ENCODE measurements around the genes GSE1 and GINS2.

DNA sequence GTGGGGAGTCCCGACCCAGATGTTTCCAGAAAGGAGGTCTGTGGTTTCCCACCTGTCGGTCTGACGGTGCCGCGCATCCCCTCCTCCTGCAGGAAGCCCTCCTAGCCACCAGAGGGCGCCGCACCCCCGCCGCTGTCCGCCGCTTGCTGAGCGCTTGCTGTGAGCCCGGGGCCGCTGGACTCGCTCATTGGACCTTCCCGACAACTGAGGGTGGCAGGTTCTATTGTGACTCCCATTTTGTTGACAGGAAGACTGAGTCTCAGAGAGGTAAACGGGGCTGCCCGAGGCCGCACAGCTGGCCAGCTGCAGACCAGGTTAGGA, 191.0 kb upstream of the CIBAR2 start:
- RRBS, result no CpG with 5 or more reads among the region's 19 CpGs

DNA sequence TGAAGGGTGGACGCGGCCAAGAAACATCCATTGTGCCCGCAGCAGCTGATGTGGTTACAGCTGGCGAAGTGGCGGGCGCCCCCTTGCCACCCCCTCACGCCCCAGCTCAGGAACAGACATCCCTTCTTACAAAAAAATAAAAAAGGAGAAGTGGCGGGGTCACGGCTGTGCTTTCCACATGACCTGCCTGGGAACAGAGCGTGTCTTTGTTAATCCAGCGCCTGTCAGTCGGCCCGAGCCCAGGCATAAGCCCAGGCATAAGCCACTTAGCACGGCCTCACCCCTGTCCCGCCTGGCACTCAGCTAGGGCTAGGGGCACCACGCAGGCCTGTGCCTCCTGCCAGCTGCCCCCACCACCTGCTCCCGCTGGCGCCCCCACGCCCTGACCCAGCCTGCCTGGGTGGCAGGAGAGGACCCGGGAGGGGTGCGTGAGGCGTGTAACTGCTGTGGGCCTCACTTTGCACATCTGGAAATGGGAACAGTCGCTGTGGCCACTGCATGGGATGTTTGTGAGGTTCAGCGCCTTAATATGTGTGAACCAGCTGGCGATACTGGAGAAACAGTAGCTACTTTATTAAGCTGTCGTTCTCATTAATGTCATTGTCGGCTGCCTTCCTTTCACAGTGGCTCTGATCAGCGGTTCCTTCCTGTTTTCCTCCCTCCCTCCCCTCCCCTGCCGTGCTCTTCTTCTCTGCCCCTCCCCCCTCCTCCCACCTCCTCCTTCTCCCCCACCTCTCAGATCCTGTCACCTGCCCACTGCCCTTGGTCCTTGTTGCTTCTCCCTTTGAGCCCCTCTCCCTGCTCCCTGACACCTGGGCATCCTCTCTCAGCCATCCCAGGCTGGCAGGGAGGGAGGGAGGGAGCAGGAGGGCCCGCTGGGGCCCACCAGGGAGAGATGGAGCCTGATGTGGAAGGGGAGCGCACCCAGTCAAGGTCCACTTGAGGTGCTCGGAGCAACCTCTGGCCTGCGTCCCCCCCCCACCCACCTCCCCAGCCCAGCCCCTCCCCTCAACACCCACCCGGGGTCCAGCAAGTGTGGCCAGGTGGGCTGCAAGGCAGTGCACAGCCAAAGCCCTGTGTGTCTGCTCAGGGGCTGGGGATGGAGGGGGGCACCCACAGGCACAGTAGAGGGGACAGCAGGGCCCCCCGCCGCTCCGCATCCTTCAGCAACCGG, 197.9 kb upstream of the CIBAR2 start:
- RRBS, result no CpG with 5 or more reads among the region's 38 CpGs

DNA sequence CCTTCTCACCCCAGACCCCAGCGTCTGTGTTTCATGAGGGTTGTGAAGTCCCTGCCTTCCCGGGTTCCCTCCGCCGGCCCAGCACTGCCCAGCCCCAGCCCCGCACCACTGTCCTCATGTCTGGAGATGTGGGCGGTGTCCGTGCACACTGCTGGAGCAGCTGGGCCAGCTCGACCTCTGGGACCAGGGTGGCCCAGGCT, 199.5 kb upstream of the CIBAR2 start:
- RRBS, result no CpG with 5 or more reads among the region's 8 CpGs

GRCh38 chr16:85459490-85460353, 153.4 kb upstream of the GSE1 start:
- RRBS, result no CpG with 5 or more reads among the region's 14 CpGs

GRCh38 chr16:85526893-85527860, 85.9 kb upstream of the GSE1 start:
- RRBS, result 91% methylated on average over 10 of the region's 44 CpGs

DNA sequence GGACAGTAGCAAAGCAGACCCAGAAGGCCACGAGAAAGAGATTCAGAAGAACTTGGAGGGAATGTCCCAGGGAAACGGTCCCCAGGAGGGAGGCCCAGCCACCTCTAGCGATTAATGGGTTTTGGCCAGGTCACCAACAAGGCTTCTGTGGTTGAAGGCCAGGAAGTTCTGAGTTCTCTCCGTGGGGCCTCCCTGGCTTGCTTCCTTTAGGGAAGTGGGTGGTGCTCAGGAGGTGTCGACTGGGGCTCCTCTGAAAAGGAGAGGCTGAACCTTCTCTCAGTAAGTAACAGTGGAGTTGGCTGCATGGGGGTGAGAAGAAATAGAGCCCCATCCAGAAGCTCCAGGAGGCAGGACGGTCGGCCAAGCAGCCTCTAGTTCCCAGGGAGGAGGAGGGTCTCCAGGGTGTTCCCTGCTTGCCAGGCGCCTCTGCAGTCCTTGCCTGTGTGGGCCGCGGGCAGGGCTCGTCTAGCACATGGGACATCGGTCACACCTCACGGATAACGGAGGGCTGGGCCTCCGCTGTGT, 77.0 kb upstream of the GSE1 start:
- RRBS, result no CpG with 5 or more reads among the region's 15 CpGs

GRCh38 chr16:85573528-85573877, 39.6 kb upstream of the GSE1 start:
- RRBS, result no CpG with 5 or more reads among the region's 8 CpGs

DNA sequence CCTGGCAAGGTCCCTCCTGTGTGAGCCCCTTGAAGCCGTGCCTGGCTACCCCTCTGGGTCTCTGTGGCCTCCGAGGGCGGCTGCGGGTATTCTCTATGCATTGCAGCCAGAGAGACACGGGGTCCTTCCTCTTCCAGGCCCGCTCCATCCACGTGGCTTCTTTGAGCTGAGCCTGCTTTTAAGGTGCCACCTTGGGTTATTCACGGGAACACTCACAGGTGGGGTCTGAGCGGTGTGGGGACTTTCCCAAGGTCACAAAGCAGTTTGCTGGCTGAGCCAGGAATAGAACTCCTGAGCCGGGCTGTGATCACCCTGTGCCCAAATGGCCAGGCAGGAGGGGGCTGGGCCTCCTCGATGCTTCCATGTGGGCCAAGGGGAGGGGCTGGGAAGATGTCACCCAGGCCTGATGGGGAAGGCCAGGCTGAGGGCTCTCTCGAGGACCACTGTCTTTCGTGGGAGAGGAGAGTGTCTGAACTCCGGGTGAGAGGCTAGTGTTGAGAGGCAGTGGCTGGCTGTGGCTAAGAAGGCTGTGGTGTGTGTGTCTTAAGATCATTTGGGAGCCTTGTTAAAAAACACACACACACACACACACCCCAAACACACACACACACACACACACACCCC, 13.0 kb upstream of the GSE1 start:
- RRBS, result no CpG with 5 or more reads among the region's 14 CpGs

DNA sequence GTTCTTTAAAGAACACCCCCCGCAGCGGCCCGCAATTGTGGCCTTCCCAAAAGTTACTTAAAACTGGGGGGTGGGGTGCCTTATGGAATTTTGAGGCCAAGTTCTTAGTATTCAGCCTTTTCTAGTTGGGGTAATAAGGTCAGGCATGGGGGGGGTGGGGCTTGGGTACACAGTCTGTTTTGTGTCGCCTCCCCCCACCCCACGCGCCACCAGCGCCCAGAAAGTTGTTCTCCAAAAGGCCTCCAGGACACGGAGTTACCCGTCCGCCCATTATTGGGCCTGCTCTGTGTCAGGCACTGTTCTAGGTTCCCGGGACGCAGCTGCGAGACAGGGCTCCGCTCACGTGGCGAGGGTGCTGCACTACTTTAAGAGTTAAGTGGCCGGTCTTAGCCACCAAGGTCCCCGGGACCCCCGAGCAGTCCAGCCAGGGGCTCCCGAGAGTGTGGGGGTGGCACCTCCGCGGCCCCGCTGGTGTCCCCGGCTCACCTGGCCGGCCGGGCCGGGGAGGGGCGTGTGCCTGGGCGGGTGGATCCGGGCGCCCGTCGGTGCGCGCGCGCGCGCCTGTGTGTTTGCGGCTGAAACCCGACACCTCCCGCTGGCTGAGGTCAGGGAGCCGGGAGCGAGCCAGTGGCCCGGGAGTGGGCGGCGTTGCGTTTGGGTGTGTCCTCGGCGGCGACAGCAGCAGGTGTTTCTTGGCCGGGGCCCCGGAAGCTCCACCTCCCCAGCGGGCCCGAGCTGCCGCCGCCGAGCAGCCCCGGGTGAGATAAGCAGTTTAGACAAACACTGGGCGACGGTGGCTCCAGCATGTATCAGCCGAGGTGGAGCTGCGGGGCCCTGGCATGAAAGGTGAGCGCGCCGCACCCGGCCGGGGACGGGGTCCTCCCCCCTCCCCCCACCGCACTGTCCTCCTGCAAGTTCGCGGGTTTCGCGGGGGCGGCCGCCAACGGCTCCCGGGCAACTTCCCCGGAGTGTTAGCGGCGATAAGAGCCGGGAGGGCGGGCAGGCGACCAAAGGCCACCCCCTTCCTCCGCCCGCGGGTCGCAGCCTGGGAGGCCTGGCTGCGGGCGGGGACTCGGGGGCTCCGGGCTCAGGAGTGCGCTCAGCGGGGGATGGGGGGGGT, at the start of gene GSE1:
TSS of gene GSE1 (plus strand) at position 770 of the 1,120 bp plus-strand sequence.
- RRBS, result 2% methylated on average over 60 of the region's 94 CpGs

DNA sequence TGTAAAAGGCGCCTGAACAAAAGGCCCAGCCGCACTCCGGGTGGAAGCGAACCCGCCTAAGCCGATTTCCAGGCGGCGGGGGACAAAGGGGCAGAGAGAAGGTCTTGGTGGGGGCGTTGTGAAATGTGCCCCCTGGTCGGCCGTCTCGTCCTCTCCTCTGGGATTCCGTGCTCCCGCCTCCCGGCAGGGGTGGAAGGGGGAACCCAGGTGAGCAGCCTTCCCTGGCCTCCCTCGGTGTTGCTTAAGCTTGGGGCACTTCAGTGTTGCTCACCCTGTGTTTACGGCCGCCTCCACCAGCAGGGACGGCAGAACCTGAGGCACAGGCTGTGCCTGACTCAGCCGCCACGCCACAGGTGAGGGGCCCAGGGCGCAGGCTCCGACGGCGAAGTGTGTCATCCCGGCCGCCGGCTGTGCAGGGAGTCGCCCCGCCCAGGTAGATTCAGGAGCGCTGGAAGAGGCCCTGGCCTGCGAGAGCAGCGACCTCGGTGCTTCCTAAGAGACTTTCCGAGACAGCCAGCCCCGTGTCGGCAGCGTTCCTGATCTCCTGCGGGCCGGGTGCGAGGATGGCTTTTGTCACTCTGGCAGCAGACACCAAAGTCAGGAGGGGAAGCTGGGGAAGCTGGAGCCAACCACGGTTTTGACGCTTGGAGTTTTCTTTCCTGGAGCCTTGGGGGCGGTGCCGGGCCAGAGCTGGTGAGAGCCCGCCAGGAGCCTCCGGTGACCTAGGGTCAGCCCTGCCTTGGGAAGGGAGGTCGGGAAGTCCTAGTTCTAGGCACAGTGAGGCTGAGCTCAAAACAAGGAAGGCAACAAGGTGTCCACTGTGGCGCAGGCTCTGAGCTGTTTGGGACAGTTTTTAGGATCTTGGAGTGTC, 2.0 kb downstream of the GSE1 start:
- RRBS, result 20% methylated on average over 1 of the region's 49 CpGs

GRCh38 chr16:85636247-85636815, 23.2 kb downstream of the GSE1 start:
- RRBS, result 96% methylated on average over 7 of the region's 27 CpGs

DNA sequence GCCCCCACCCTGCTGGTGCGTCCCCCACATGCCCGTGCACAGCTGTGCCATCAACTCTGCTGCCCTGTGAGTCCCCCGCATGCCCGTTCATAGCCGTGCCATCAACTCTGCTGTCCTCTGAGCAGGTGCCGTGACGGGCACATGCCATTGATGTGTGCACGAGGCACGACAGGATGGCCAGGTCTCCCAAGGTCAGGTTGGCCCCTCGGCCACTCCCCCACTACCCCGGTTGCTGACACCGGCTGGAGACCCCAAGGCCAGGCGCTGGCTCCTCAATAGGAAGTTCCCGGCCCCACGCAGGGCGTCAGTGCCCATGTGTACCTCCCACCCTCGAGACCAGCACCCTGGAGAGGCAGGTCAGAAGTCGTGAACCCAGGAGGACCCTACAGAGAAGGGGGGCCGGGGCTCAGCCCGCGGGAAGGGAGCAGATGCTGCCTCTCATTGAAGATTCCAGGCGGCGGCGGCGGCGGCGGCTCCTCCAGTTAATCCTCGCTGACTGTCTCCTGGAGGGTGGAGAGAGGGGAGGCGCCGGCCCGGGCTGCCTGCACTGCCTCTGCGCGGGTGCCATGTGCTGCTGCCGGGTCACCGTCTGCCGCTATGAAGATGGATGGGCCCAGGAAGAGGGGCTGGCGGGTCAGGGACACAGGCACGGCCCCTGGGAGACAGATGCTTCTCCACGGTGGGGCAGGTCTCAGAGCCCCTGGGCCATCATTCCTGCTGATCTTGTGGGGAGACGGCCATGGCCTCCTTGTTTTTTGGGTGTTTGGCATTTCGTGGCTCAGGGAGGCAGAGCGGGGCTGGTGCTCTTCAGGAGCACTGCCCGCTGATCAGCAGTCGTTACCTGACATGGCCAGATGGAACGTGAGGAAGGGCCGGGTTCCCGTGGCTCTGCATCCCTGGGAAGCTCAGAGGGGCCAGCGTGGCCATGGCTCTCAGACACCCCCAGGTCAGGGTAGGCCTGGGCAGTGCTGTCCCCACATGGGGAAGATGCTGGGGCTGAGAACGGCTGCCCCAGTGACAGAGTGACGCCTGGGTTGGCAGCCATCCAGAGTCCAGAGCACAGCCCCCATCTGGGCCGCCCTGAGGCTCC, 36.3 kb downstream of the GINS2 start:
- RRBS, result 93% methylated on average over 6 of the region's 51 CpGs

GRCh38 chr16:85659246-85659624, 29.5 kb downstream of the GINS2 start:
- RRBS, result no CpG with 5 or more reads among the region's 9 CpGs

DNA sequence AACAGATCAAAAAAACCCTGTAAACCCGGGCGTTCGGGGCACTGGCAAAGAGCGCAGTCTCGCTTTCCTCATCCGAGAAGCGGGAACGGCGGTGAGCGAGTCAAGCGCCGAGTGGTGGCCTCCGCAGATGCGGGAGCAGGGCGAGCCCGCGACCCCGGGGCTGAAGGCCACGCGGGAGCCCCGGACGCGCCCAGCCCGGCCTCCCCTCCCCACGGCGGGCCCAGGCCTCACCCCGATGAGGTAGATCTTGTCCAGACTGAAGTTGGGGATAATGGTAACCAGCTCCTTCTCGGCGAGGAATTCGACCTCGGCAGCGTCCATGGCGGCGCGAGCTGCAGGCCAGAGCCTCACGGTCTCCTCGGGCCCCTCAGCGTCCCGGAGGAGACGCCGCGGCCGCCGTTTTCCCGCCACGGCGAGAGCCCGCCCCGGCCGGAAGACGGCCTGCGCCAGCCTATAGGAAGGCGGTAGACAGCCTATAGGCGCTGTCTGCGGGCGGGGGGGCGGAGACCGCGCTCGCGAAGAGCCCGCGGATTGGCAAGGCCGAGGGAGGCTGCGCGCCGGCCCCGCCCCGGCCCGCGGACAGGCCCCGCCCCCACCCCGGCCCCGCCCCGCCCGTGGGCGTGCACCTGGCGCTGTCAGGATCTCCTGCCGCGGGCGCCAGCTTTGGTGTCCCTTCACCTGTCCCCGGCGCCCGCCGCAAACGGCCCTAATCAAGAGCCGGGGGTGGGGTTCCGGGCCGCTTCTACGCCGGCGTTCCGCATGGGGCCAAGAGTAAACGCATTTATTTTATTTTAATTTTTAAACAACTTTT, at the start of gene GINS2:
TSS of gene GINS2 (minus strand) at position 377 of the 811 bp plus-strand sequence.
- RRBS, result 2% methylated on average over 28 of the region's 94 CpGs

DNA sequence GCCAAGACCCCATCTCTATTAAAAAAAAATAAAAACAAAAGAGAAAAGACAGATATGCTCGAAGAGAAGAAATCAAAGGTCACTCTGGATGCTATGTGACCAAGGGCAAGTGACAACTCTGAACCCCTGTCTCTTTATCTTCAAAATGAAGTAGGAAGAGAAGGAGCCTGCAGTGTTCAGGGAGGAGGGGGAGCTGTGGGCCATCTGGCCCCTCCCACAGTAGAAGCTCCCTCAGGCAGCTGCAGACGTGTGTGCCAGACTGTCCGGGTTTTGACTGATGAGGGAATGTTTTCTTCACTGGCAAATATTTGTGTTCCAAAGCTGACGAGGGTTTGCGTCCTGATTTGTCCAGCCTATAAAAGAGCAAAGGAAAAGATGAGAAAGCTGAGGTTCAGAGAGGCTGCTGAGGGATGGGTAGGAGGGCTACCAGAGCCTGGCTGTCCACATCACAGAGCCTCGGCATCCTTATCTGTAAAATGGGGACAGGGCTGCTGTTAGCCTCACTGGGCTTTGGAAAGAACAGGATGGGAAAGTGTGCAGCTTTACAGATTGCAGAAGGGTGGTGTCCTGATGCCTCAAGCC, 1.8 kb upstream of the GINS2 start:
- RRBS, result no CpG with 5 or more reads among the region's 6 CpGs

DNA sequence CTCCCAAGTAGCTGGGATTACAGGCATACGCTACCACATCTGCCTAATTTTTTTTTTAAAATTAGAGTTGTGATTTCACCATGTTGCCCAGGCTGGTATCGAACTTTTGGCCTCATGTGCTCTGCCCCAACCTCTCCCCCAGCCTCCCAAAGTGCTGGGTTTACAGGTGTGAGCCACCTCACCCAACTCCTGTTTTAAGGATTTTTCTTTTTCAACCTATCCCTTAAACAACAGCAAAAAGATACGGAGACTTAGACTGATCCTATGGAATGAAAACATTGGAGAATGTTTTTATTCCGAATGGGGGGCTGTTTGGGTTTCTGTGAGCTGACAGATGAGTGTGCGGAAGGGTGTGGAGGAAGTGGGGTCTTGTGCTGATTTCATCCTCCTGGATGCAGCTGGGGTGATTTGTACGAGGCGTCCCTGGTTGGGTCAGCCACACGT, 23.9 kb downstream of the IRF8 start:
- RRBS, result no CpG with 5 or more reads among the region's 8 CpGs

GRCh38 chr16:85928260-85928876, 29.4 kb downstream of the IRF8 start:
- RRBS, result no CpG with 5 or more reads among the region's 11 CpGs

DNA sequence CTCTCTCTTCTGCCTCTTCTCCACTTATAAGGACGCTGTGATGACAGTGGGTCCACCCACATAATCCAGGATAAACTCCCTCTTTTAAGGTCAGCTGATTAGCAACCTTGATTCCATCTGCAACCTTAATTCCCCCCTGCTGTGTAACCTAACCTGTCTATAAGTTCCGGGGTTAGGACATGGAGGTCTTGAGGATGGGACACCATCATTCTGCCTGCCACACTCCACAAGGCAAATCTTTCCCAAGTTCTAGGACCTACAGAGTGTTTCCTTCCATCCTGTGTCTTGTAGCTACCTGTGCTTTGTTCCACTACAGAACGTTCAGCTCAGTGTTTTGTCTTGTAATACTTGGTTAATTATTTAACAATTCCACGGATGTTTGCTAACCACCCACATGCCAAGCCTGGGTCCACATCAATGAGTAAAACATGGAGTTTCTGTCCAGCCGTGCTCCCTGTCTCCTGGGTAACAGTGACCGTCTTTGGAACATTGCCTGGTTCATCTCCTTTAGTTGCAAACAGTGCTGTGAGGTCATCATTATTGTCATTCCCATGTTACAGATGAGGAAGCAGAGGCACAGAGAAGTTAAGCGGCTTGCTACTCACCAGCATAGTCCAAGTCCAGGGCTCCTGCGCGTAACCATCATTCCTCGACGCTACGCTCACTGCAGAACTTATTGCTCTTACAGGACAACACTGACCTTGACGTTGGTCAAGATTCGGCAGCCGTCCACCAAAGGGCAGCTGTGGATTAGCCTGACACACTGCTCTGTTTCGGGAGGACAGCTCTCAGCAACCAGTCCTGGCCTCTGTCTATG, 41.2 kb downstream of the IRF8 start:
- RRBS, result no CpG with 5 or more reads among the region's 16 CpGs

DNA sequence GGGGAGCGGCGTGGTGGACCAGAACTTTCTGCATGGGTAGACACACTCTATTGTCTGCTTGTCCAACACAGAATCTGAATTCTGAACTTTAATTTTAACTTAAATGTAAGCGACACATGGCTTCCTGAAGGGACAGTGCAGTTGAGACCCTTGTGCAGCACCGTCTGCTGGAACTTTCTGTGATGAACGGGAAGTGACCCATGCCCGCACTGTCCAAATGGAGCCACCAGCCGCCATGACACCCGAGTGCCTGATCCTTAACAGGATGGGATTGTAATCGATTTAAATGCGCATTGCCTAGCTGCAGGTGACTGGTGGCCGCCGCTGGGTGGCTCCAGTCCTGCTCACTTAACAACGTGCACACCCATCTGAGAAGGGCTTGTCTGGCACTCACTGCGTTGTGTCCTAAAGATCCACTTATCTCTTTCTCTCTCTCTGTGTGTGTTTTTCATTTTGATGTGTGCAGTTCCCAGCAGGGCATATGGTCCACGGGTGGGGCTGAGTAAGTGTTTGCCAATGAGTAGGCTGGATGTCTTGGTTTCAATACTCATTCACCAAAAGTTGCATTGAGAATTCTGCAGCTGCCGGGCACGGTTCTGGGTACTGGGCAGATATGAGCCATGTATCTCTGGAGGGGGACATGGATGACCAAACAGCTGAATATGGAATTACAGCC, 80.6 kb downstream of the IRF8 start:
- RRBS, result 69% methylated on average over 2 of the region's 17 CpGs

- RRBS, result no CpG with 5 or more reads among the region's 29 CpGs
These were observed 84.3 kb downstream of the IRF8 start for GRCh38 chr16:85983068-85983915.

Measured in Jurkat, Clone E6-1 (cell line).